Ileum (tissue), 1 donor: ENCODE measurements around a stretch of chr7.

GRCh38 chr7:73201233-73201518 is 45.9 kb upstream of the SPDYE10 start:
- PRO-cap = no peak

- PRO-cap = no peak
Observed at GRCh38 chr7:73220341-73220861, 65.2 kb upstream of the SPDYE10 start.

DNA sequence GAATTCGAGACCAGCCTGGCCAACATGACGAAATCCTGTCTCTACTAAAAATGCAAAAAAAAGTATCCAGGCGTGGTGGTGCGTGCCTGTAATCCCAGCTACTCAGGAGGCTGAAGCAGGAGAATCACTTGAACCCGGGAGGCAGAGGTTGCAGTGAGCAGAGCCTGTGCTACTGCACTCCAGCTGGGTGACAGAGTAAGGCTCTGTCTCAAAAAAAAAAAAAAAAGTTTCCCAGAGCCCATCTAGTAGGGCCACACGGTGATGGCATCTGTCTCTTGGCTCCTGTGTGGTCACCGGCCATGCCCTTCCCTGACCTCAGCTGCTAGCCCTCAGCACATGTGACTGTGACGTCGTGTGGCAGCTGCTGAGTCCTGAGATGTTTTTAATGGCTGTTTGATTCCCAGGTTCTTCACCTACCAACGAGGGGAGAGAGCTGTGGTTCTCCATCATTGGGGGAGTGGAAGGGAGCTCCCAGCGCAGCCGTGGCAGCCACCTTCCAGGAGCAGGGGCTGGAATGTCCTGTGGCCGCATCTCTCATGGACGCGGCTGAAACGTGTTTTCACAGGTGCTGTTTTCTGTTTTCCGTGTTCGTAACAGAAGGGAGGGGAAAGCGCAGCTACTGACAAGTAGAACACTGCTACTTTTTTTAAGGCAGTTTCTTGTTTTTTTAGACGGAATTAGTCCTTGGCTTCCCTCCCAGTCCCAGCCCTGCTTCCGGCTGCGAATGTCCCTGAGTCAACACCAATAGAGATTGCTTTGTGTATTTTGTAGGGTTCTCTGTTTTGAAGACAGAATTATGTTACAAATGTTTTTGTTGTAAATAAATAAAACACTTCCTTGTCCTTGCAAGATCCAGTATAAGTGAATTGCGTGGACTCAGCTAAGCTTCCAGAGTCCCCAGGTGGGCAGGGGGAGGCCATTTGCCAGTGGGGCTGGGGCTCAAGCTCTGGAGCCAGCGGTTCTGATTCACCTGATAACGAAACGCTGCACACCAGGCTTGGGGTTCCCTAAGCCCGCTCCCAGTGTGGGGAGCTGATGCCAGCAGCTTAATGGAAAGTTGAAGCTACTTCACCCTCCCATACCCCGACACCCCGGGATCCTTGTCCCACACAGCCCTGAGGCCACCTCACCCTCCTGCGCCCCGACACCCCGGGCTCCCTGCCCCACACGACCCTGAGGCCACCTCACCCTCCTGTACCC is 30.2 kb downstream of the FKBP6 start:
- PRO-cap = no peak

GRCh38 chr7:73363044-73363303 is 35.0 kb downstream of the FKBP6 start:
- PRO-cap = unidirectional peak, plus-strand start at chr7:73363108

DNA sequence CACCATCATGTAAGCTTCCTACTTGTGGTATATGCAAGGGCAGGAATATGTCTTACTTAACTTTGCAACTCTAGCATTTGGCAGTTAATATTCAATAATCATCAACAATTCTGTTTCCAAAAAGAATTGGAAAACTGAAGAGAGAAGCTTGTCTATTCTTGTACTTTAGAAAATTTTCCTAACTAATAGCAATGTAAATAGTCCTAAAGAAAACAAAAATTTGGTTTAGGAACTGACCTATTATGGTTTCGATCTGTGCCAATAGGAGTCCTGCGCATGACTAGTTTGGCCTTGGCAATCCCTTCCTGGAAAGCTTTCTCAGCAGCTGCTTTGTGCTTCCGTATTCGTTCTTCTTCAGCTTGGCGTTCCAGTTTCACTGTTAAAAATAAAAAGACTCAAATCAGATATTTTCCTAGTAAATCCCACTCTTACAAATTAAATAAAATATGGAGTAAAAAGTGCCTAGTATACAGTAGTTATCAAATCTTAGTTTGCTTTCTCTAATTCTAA is 36.6 kb downstream of the FZD9 start:
- PRO-cap = no peak

- PRO-cap = no peak
Observed at GRCh38 chr7:73600317-73601103, 22.1 kb upstream of the TBL2 start.

- PRO-cap = unidirectional peak, minus-strand start at chr7:73601247
Observed at GRCh38 chr7:73601189-73601498, 22.8 kb upstream of the TBL2 start.

DNA sequence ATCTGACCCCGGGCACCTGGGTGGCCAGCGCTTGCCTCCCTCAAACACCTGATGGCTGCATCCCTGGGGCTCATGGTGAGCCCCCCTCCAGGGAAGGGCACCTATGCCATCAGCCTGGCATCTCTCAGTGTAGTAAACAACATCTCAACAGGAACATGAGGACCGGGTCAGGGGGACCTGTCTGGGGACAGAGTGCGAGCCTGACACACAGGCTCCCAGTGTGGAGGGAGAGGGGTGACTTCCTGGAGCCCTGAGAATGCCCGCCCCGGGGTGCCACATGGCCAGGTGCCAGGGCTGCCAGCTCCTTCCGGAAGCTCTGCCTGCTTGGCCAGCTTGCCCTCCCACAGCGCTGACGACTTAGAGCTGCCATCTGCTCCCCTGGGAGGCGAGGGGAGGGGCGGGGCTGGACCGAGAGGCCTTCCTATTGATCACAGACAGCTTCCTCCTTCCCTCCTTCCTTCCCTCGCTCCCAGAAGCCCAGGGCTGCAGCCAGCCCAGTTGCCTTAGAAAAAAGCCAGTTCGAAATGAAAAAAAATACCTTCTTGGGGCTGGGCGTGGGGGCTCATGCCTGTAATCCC is 12.3 kb downstream of the STX1A start:
- PRO-cap = bidirectional peak, plus-strand start at position 424 of the sequence, minus-strand start at position 258 of the sequence

- PRO-cap = no peak
Observed at GRCh38 chr7:73741480-73742103, 3.0 kb upstream of the ABHD11 start.

DNA sequence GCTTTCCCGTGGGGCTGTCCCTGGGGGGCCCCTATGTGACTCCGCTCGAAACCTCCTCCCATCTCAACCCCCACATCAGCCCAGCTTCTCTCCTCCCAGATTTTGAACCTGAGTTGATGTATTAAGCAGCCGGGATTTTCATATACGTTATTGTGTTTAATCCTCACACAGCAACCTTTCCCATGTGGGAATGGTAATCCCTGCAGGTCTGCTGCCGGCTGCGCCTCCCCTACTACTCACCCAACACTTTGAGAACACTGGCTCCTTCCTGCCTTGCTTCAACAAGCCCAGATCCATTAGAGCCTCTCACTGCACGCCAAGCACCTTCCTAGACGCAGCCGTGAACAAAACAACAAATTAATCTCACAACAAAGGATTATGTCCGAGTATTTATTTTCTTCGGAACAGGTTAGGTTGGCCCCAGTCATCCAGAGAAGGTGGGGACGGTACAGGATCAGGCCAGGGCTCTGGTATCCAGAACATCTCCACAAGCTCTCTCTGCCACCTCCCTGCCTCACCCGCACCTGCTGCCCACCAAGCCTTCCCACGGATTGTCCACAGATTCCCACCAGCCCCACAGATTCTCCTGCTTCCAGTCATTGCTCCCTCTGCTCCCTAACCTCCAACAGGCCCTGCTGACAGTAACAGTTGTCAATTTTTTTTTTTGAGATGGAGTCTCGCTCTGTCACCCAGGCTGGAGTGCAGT is 4.8 kb upstream of the ABHD11 start:
- PRO-cap = no peak

DNA sequence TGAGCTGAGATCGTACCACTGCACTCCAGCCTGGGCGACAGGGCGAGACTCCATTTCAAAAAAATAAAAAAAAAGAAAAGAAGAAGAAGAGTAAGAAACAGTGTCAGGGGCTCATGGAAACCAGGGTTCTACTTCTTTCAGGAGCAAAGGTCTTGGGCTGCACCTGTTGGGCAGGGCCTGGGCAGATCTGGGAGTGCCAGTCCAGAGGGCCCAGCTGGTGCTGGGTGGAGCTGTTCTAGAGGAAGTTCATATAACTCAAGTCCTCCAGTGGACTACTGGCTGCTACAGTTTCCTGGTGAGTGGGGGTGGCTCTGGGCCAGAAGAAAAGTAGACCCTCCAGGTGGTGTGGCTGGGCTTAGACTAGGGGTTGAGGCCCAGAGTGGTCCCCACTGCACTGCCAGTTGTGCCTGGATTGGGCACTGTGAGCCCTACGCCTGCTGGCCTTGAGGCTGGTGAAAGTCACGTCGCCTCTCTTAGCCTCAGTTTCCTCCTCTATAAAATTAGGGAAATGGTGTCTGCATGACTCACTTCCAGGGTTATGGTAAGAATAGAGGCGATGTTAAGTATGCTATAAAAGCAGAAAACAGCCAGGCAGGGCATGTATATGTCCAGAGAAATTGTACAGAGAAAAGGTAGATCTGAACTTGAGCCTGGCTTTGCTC is 3.6 kb upstream of the CLDN3 start:
- PRO-cap = bidirectional peak, plus-strand start at position 267 of the sequence, minus-strand start at position 130 of the sequence; unidirectional peak, minus-strand start at position 494 of the sequence

GRCh38 chr7:73831181-73831719 is 454 bp downstream of the CLDN4 start:
- PRO-cap = no peak

GRCh38 chr7:73833229-73834135 is 2.7 kb downstream of the CLDN4 start:
- PRO-cap = no peak

GRCh38 chr7:73880281-73881060 is 19.5 kb downstream of the TMEM270 start:
- PRO-cap = no peak

- PRO-cap = no peak
Observed at GRCh38 chr7:74022897-74023590, 4.9 kb upstream of the ELN start.

DNA sequence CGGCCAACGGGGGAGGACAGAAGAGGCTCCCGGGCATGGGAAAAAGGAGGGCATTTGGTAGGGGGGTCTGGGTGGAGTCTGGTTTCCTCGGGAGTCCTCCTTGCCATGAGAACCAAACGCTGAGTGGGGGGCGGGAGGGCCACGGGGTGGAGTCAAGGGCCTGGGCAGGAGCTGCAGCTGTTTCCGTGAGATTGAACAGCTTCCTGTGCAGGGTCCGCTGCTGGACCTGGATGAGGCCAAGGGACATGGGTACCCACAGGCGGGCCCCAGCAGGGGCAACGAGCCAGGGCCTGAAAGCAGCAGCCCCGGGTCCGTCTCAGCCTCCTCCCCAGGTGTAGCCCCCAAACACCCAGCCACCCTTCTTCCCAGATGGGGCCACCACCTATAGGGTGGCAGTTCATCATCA is 1.4 kb downstream of the ELN start:
- PRO-cap = no peak

DNA sequence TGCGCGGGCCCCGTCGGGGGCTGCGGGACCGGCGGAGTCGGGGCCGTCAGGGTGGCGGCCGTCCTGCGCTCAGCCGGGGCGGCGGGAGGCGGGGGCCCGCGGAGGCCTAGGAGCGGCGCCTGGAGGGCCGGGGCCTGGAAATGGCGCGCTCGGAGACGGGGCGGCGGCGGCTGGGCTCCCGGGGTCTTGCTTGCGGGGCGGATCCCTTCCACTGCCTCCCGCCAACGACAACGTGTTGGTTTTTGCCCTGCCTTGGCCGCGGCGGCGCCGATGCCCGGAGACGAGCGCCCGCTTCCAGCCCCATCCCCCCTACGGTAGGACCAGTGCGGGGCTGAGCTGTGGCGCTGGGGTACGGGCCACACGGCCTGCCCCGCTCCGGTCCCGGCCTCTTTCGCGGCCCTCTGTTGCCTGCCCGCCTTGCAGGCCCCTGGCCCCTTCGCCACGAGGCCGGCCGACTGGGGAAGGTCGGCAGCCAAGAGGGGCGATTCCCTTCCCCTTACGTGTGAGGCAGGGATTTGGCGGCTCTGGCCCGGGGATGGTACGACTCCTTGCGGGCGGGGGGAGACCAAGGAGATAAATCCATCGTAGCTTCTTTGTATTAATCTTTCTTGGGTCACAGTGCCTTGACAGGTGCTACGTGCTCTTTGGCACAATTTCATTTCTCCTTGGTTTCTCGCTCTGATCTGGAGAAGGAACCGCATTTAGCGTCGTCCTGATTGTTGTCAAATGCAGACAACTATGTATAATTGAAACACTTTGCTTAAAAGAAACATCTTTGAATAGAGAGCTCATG is 495 bp downstream of the EIF4H start:
- PRO-cap = no peak

GRCh38 chr7:74350683-74351167 is 61.5 kb downstream of the CLIP2 start:
- PRO-cap = no peak

DNA sequence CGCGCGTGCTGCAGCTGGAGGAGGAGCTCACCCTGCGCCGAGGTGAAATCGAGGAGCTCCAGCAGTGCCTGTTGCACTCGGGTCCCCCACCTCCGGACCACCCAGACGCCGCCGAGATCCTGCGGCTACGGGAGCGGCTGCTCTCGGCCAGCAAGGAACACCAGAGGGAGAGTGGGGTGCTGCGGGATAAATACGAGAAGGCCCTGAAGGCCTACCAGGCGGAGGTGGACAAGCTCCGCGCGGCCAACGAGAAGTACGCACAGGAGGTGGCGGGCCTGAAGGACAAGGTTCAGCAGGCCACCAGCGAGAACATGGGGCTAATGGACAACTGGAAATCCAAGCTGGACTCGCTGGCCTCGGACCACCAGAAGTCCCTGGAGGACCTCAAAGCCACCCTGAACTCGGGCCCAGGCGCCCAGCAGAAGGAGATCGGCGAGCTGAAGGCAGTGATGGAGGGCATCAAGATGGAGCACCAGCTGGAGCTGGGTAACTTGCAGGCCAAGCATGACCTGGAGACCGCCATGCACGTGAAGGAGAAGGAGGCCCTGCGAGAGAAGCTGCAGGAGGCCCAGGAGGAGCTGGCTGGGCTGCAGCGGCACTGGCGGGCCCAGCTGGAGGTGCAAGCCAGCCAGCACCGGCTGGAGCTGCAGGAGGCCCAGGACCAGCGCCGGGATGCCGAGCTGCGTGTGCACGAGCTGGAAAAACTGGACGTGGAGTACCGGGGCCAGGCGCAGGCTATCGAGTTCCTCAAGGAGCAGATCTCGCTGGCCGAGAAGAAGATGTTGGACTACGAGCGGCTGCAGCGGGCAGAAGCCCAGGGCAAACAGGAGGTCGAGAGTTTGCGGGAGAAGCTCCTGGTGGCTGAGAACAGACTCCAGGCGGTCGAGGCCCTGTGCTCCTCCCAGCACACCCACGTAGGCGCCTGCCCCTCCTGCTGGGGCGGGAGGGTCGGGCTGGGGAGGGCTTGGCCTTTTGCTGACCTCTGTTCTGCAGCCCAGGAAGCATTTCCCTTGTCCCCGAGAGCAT is 77.5 kb upstream of the GTF2IRD1 start:
- PRO-cap = no peak

GRCh38 chr7:74403727-74404863 is 49.6 kb upstream of the GTF2IRD1 start:
- PRO-cap = no peak